Liver (tissue), 9 donors: Measurements from ENCODE around the genes GCFC2 and REG3A.

DNA sequence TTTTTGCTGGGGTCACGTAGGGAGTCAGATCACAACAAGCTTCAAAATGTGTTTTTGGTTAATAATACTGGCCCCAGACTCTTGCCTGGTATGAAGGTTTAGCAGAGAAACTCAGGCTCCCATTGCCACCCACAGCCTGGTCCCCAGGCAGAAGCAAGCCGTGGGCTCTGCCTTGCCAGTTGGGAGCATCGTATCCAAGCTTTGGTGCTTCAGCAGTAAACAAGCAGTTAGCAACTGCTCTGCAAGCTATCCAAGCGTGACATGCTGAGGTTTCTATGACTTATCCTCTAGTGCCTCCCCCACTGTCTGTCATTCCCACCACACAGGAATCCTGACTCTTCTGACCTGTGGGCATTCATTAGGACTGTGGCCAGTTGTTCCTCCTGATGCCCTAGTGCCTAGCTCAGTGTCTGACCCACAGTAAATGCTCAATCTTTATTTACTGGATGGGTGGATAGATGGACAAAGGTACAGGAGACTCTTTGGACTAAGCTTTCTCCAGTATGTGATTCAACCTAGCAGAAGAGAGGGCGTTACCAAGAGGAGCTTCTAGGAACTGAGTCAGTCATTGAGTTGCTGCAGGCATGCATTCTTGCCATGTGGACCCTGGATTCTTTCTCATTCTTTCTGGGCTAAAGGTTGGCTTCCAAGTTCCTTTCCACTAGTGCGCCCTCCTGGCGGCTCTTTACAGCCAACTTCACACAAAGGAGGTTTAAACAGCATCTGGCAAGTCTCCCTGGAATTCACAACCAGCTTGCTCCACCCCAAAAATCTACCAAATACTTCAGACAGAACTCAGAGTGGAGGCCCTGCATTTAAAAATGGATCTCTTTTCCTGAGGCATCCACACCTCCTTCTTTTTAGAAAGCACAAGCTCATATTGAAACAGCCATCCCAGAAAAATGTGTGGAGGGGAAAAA lies 40.6 kb upstream of the MRPL19 start:
- PRO-cap, 5 experiments: no peak in any of the 5 experiments
- RAMPAGE, long total RNA, 2 experiments: no peak in any of the 2 experiments
- RRBS: no CpG with 5 or more reads among the region's 7 CpGs

- PRO-cap, 5 experiments: peak in 5 of 5 experiments; most common plus-strand start chr2:75710752 (in 2); most common minus-strand start chr2:75710578 (in 3)
- RAMPAGE, long total RNA, 2 experiments: no peak in any of the 2 experiments
- RRBS: 1% methylated on average over 8 of the region's 82 CpGs
These were observed at the start of gene GCFC2 for GRCh38 chr2:75710235-75711510. TSS of gene GCFC2 (minus strand) at chr2:75710915.

DNA sequence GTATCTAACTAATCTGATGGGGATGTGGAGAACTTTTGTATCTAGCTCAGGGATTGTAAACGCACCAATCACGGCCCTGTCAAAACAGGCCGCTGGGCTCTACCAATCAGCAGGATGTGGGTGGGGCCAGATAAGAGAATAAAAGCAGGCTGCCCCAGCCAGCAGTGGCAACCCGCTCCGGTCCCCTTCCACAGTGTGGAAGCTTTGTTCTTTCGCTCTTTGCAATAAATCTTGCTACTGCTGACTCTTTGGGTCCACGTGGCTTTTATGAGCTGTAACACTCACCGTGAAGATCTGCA lies 1.6 kb upstream of the GCFC2 start:
- PRO-cap, 5 experiments: no peak in any of the 5 experiments
- RAMPAGE, long total RNA, 2 experiments: no peak in any of the 2 experiments
- RRBS: no CpG with 5 or more reads among the region's 8 CpGs

GRCh38 chr2:78665225-78665591 lies 360.3 kb upstream of the REG3G start:
- PRO-cap, 5 experiments: peak in 1 of 5 experiments; most common plus-strand start chr2:78665417 (in 1)
- RAMPAGE, long total RNA, 2 experiments: no peak in any of the 2 experiments
- RRBS: no CpG with 5 or more reads among the region's 4 CpGs

- PRO-cap, 5 experiments: no peak in any of the 5 experiments
- RAMPAGE, long total RNA, 2 experiments: no peak in any of the 2 experiments
- RRBS: no CpG with 5 or more reads among the region's 4 CpGs
These were observed at the start of gene REG3A for GRCh38 chr2:79159130-79159810. TSS of gene REG3A (minus strand) at chr2:79159753.

DNA sequence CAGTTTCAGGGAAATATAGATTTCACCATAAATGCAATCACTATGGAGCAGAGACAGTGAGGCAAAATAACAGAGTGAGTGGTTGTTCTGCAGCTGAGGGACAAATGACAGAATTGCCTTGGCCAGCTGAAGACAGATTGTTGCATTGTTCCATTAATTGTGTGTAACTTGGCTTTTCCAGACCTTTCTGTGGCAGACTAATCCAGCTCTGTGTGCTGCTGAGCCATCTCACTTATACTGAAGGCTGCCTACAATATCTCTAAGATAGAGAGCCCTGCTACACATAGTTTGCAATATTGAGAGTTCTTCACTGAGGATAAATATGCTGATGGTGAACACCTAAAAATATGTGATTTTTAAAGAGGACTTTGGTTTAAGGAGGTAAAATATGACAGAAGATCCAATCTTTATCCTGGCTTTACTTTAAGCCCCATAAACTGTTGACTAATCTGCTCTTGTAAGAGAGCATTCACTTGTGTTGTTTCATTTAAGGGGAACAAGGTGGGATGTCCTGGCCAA lies 11.4 kb downstream of the LRRTM1 start:
- PRO-cap, 5 experiments: no peak in any of the 5 experiments
- RAMPAGE, long total RNA, 2 experiments: no peak in any of the 2 experiments

GRCh38 chr2:80489671-80490155 lies 185.2 kb upstream of the LRRTM1 start:
- PRO-cap, 5 experiments: no peak in any of the 5 experiments
- RAMPAGE, long total RNA, 2 experiments: no peak in any of the 2 experiments
- RRBS: no CpG with 5 or more reads among the region's 3 CpGs

DNA sequence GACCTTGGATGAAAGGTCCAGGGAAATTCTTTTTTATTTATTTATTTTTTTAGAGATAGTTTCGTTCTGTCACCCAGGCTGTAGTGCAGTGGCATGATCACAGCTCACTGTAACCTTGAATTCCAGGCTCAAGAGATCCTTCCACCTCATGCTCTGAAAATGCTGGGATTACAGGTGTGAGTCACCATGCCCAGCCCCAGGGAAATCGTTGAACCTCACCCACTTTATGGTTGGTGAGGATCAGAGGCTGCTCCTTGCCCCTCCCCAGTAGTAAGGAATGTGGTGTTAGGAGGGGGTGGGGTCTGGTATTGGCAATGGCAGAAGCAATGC lies 162.0 kb downstream of the SUCLG1 start:
- PRO-cap, 5 experiments: no peak in any of the 5 experiments
- RAMPAGE, long total RNA, 2 experiments: no peak in any of the 2 experiments
- RRBS: no CpG with 5 or more reads among the region's 2 CpGs

- PRO-cap, 5 experiments: no peak in any of the 5 experiments
- RAMPAGE, long total RNA, 2 experiments: no peak in any of the 2 experiments
- RRBS: no CpG with 5 or more reads among the region's 7 CpGs
These were observed 31.4 kb downstream of the TRABD2A start for GRCh38 chr2:84849352-84849973.

- PRO-cap, 5 experiments: no peak in any of the 5 experiments
- RAMPAGE, long total RNA, 2 experiments: no peak in any of the 2 experiments
- RRBS: 3% methylated on average over 10 of the region's 35 CpGs
These were observed 20.3 kb downstream of the TMSB10 start for GRCh38 chr2:84925541-84926409.

DNA sequence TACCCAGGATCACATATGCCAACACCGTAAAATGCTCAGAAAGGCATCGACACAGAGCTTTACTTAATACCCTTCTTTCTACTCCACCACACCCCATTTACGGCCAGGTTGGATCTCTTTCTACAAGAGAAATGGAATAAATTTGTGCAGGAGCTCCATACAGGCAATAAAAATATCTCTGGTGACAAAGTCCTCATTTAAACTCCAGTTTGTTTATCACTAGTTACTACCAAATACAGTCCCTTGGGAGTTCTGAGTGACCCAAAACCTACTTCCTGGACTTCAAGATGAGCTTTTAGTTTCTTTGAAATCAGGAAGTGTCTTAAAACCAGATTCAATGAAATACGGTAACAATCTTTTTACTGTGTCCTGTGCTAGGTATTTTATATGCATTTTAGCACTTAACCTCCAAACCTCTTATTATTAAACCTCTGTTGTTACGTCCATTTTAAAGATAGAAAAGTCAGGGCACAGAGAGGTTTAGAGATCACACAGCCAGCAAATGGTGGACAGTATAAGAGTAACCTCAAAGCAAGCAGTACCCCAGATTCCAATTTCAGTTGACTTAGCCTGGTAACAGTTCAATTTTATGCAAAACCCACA lies 1.5 kb upstream of the KCMF1 start:
- PRO-cap, 5 experiments: no peak in any of the 5 experiments
- RAMPAGE, long total RNA, 2 experiments: no peak in any of the 2 experiments
- RRBS: no CpG with 5 or more reads among the region's 5 CpGs

GRCh38 chr2:84985871-84986527 lies 15.0 kb downstream of the KCMF1 start:
- PRO-cap, 5 experiments: no peak in any of the 5 experiments
- RAMPAGE, long total RNA, 2 experiments: no peak in any of the 2 experiments
- RRBS: no CpG with 5 or more reads among the region's 2 CpGs

GRCh38 chr2:85046013-85046628 lies 75.2 kb downstream of the KCMF1 start:
- PRO-cap, 5 experiments: no peak in any of the 5 experiments
- RAMPAGE, long total RNA, 2 experiments: no peak in any of the 2 experiments
- RRBS: no CpG with 5 or more reads among the region's 13 CpGs

- PRO-cap, 5 experiments: no peak in any of the 5 experiments
- RAMPAGE, long total RNA, 2 experiments: no peak in any of the 2 experiments
- RRBS: no CpG with 5 or more reads among the region's 13 CpGs
These were observed 82.3 kb downstream of the TCF7L1 start for GRCh38 chr2:85215340-85216006.

- PRO-cap, 5 experiments: no peak in any of the 5 experiments
- RAMPAGE, long total RNA, 2 experiments: no peak in any of the 2 experiments
- RRBS: no CpG with 5 or more reads among the region's 28 CpGs
These were observed 89.9 kb downstream of the TGOLN2 start for GRCh38 chr2:85237526-85238718.

- PRO-cap, 5 experiments: peak in 4 of 5 experiments; most common plus-strand start chr2:85309182 (in 2); most common minus-strand start chr2:85309263 (in 3)
- RAMPAGE, long total RNA, 2 experiments: no peak in any of the 2 experiments
- RRBS: 14% methylated on average over 7 of the region's 15 CpGs
These were observed 18.8 kb downstream of the TGOLN2 start for GRCh38 chr2:85308843-85309517.

DNA sequence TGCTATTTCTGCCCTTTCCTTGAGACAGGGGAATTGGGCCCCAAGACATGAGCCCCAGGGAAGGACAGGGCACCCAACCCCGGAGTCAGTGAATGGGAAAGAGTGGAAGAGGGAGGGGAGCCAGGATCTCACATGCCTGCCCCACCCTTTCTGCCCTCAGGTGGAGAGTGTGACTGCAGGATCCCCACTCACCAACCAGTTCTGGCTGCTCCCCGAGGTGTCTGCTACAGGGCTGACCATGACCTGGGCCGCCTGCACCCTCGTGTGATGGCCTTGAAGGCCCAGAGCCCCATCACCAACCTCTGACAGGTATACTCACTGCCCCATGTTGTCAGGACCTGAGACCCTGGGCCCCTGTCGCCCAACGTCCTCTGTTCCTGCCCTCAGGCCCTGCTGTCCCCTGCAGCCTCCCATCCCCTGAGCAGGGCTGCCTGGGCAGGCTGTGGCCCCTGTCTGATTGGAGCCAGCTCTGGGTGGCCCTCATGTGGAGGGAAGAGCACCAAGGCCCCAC lies 11.9 kb downstream of the TGOLN2 start:
- PRO-cap, 5 experiments: no peak in any of the 5 experiments
- RAMPAGE, long total RNA, 2 experiments: no peak in any of the 2 experiments
- RRBS: no CpG with 5 or more reads among the region's 6 CpGs

- PRO-cap, 5 experiments: no peak in any of the 5 experiments
- RAMPAGE, long total RNA, 2 experiments: no peak in any of the 2 experiments
- RRBS: no CpG with 5 or more reads among the region's 8 CpGs
These were observed 5.6 kb downstream of the TGOLN2 start for GRCh38 chr2:85321848-85322959.

GRCh38 chr2:85345161-85345877 lies 9.0 kb downstream of the RETSAT start:
- PRO-cap, 5 experiments: peak in 1 of 5 experiments; most common minus-strand start chr2:85345521 (in 1)
- RAMPAGE, long total RNA, 2 experiments: no peak in any of the 2 experiments
- RRBS: 96% methylated on average over 3 of the region's 19 CpGs

DNA sequence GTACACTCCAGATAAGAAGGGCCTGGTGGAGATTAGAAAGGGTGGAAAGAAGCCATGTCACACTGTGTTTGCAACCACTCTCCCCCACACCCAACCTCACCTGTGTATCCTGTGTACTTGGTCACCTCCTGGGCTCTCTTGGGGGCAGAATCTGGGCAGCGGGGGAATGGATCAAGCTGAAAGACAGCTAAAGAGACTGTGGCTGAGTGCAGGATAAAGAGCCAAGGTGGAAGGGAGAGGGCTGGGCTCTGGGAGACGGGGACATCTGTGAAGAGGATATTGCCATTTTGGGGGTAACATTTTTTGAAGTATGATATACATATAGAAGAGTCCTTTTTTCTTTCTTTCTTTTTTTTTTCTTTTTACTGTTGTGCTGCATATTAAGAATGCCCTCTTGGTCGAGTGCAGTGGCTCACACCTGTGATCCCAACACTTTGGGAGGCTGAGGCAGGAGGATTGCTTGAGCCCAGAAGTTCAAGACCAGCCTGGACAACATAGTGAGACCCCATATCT lies 3.4 kb downstream of the SH2D6 start:
- PRO-cap, 5 experiments: no peak in any of the 5 experiments
- RAMPAGE, long total RNA, 2 experiments: no peak in any of the 2 experiments
- RRBS: no CpG with 5 or more reads among the region's 3 CpGs